GM19239 (cell line): ENCODE measurements around a stretch of chr2.

GRCh38 chr2:215434563-215435085, 1.2 kb downstream of the FN1 start:
- RRBS: no CpG with 5 or more reads among the region's 7 CpGs

GRCh38 chr2:215700901-215701320, 265.0 kb upstream of the FN1 start:
- RRBS: no CpG with 5 or more reads among the region's 4 CpGs

DNA sequence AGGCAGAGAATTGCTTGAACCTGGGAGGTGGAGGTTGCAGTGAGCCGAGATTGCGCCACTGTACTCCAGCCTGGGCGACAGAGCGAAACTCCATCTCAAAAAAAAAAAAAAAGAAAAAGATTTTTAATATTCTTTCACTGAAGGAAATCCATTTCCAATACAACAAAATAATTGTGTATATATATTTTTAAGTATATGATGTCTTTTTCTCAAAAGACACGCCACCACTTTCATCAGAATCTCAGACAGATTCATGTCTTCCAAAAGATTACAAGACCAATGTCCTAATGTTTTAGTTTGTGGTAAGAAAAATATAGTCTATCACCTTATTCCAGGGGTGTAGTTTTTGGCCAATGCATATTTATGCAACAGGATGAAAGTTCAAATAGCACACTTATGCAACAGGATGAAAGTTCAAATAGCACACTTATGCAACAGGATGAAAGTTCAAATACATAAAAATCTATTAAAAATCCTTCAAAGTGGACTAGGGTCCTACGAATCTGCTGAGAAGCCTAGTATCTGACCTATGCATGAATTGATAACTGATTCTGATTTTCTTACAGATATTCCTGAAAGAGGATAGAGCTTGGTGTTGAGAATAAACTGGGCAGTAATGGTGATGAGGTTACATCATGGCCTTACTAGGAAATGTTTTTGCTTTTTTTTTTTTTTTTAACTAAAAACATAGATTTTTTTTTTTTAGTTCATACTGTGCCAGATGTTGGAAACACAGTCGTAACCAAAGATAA, 2.9 kb downstream of the PECR start:
- RRBS: no CpG with 5 or more reads among the region's 7 CpGs

GRCh38 chr2:216134714-216135469, 25.7 kb downstream of the XRCC5 start:
- RRBS: no CpG with 5 or more reads among the region's 4 CpGs

GRCh38 chr2:216504388-216505387, 6.0 kb downstream of the RPL37A start:
- RRBS: no CpG with 5 or more reads among the region's 9 CpGs

DNA sequence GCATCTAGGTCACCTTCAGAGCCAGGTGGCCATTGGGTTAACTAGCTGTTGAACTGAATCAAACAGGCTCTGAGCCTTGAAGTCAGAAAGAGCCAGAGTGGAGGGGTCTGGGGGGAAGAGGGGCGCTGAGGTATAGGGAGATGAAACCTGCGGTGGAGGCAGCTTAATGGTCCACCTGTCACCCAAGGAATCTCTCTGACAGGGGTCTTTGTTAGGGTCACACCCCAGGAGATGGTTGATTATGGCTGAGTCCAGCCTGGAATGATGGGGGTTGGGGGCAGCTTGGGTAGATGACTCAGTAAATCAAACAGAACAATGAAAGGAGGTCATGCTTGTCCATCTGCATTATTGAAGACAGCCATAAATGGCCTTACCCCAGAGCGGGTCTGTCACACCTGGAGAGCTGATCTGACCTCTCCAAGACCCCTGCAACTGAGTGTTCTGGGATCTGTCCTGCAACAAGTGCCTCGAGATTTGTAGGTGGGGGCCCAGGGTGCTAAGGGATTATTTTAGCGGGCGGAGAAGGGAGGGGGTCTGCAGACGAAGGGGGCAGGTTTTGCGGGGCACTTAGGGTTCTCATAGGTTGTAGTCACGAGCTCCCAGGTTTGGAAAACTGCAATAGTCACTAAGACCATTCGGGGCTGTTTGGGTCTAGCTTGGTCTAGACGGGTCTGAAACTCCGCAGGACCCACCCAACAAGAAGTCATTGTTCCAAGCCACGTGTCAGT, 828 bp upstream of the IGFBP2 start:
- RRBS: no CpG with 5 or more reads among the region's 13 CpGs

- RRBS: no CpG with 5 or more reads among the region's 10 CpGs
These were observed 30.2 kb downstream of the IGFBP5 start for GRCh38 chr2:216664834-216665776.

- RRBS: no CpG with 5 or more reads among the region's 4 CpGs
These were observed 19.9 kb upstream of the IGFBP5 start for GRCh38 chr2:216715270-216715534.

DNA sequence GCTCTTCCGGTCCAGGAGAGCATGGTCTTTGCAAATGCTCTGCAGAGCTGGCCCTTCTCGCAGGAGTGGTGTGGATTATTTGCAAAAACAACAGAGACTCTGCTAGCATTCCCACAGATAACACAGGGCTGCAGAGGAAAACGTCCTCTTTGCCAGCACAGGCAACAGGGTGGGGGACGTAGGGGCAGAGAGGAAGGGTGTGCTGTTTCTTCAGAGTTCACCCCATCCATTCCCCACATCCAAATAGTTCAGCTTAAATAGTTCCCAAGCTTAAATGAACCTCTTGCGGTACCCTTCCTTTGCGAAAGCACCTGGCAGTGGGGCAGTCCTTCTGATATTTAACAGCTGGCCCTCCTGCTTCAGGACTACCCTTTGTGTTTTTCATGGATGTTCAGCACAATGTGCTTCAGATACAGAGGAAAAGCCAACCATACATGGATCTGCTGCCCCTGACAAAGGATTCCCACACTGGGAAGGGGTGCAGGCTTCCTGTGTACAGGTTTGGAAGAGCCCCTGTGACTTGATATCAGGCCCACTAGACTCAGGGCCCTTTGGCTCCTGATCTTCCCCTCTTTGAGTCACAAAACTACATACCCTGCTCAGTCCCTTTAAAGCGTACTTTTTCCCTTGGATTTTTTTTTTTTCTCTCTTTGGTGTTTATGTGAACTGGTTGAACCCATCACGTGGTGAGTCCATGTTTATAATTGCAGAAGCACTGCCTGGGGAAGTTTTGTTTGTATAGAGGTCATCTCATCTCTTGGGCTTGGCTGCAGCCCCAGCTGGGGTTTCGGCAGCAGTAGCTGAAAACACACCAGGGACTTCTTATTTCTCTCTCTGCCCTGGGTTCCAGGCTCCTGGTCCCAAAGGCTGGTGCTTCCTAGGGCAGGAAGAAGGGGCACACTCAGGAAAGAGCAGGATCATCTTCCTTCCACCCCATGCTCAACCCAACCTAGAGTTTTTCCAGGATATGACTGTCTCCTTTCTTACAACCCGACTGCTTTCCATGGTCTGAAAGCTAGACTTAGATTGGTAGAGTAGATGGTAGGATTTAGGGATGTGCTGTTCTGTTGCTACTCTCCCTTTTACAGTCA, 45.4 kb upstream of the IGFBP5 start:
- RRBS: no CpG with 5 or more reads among the region's 10 CpGs

- RRBS: no CpG with 5 or more reads among the region's 5 CpGs
These were observed 40.8 kb downstream of the TNP1 start for GRCh38 chr2:216818936-216819571.

- RRBS: no CpG with 5 or more reads among the region's 4 CpGs
These were observed 30.3 kb downstream of the TNP1 start for GRCh38 chr2:216829715-216829899.

DNA sequence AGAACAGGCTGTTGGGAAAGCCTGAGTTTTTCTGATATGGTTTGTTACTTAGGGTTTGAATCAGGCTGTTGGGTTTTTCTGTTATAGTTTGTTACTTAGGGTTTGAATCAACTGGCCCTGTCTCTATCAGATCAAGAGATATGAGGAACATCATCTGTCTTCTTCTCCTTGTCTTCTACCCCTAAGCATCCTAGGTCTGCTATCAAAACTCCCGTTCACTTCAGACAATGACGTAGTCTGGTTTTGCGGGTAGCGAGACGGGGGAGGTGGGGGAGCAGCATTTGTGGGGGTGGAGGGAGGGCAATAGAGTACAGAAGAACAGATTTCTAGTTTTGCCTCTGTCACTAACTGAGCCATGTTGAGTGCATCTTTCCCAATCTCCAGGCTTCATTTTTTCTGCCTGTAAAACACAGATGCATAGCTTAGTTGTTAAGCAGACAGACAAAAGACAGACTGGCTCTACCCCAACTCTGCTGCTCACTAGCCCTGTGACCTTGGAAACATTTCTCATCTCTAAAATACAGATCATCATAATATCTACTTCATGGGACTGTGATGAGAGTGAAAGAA, 9.1 kb downstream of the TNP1 start:
- RRBS: no CpG with 5 or more reads among the region's 5 CpGs

- RRBS: no CpG with 5 or more reads among the region's 2 CpGs
These were observed 314.5 kb upstream of the TNP1 start for GRCh38 chr2:217174399-217174714.

DNA sequence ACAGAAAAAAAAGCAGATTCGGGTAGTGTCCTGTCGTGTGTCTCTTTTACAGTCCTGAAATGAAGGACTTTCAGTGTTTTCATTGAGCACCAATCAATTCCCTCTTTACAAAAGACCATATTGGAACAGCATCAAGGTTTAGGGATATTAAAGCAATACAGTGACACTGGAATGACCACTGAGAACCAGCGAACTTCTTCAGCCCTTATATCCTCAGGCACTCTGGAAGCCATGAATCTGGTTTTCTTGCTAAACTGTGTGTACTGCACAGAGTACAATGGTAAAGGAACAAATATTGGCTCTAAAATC, 450.3 kb upstream of the TNP1 start:
- RRBS: no CpG with 5 or more reads among the region's 3 CpGs

DNA sequence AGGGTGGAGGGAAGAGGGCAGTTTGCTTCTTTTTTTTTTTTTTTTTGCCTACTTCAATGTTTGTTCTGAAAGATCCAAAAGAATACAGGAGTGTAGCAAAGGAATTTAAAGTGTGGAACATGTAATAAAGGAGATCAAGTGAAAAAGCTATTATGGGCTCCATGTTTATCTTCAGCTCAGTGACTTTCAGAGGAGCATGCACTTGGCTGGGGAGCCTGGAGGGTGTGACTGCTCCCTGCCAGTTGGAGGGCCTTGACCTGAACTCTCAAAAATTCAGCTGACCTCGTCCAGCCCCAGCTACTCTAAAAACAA, 501.2 kb upstream of the TNP1 start:
- RRBS: no CpG with 5 or more reads among the region's 1 CpG

DNA sequence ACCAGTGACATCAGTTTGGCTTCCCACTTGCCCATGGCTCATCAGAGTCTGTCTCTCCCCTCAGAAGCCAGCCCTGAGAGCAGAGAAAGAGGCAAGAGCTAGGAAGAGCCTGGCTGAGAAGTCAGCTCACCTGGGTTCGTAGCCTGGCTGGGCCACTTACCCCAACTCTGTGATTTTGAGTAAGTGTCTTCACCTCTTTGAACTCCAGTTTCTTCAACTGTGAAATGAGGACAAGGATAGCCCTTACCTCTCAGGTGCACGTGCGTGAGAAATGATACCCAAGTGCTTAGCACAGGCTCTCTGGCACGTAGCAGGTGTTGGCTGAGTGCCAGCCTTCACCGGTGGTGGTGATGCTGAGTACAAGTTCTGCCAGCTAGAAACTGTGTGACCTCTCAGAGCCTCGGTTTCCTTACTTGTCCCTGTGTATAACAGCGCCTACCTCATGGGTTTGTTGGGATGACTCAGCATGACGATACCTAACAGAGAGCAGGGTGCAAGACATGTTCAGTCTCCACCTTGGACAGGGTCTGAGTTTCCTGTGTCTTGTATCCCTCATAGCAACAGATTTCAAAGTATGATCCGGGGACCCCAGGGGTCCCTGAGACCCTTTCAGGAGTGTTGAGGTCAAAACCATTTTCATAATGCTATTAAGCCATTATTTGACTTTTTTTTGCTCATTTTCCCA, 205.2 kb downstream of the TNS1 start:
- RRBS: no CpG with 5 or more reads among the region's 9 CpGs

DNA sequence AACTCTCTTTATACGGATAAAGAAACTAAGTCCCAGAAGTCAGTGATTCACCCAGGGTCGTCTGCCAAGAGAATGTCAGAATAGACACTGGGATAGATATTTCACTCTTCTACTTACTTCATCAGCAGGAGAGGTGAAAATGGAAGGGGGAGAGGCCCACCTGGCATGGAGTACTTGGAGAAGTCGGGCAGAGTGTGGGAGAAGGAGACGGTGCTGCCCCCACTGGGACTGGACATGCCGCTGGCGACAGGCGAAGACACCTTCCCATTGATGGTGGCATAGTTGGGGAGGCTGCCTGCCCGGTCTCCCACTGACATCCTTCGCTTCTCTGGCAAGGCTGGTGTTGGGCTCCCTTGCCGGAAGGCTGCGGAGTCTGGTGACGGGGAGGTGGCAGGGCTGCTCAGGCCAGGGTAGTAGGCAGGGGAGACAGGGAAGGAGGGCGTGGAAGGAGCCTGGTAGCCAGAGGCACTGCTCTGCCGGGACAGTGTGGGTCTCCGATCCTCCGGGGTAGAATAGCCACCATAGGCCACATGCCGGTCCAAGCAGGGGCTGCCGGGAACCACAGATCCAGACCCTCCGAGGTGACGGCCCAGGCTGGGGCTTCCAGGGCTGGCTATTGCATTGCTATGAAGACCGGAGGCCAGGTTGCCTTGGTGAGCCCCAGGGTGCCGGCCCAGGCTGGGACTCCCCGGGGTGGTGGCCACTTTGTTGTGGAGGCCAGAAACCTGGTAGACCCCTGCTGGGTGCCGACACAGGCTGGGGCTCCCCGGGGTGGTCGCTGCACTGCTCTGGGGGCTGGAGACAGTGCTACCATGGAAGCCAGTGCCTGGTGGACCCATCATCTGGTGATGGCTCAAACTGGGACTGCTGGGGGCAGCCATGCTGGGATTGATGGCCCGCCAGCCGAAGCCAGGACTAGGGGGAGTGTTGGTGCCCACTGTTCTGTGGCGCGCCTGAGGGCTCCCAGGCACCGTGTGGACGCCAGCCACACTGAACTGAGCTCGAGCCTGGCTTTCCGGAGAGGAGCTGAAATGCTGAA, 184.9 kb downstream of the TNS1 start:
- RRBS: 58% methylated on average over 10 of the region's 34 CpGs

GRCh38 chr2:217829343-217829542, 173.6 kb downstream of the TNS1 start:
- RRBS: no CpG with 5 or more reads among the region's 5 CpGs

- RRBS: no CpG with 5 or more reads among the region's 3 CpGs
These were observed 168.7 kb downstream of the TNS1 start for GRCh38 chr2:217833916-217834712.